Thoracic aorta endothelial cell (primary cell): ENCODE measurements around a stretch of chr7.

DNA sequence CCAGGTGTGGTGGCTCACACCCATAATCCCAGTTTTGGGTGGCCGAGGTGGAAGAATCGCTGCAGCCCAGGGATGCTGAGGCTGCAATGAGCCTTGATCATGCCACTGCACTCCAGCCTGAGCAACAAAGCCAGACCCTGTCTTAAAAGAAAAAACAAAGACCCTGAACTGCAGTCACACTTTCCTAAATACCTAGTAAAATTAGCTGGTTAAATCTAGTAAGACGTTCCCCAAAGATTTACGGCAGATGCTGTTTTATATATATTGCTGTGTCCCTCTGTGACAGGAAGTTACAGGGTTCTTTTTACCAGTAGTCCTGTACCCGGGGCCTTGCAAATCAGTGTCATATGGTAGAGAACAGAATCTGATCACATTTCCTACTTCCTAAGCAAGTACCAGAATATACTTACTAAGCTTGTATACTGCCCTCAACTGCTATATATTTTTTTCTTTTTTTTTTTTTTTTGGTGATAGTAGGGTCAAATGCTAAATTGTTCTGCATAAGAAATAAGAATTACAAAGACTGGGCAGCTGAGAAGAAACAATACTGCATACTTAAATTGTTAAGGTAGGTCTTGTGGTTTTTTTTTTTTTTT is 27.4 kb upstream of the KMT2E start:
- CAGE, long polyA plus RNA = no peak

DNA sequence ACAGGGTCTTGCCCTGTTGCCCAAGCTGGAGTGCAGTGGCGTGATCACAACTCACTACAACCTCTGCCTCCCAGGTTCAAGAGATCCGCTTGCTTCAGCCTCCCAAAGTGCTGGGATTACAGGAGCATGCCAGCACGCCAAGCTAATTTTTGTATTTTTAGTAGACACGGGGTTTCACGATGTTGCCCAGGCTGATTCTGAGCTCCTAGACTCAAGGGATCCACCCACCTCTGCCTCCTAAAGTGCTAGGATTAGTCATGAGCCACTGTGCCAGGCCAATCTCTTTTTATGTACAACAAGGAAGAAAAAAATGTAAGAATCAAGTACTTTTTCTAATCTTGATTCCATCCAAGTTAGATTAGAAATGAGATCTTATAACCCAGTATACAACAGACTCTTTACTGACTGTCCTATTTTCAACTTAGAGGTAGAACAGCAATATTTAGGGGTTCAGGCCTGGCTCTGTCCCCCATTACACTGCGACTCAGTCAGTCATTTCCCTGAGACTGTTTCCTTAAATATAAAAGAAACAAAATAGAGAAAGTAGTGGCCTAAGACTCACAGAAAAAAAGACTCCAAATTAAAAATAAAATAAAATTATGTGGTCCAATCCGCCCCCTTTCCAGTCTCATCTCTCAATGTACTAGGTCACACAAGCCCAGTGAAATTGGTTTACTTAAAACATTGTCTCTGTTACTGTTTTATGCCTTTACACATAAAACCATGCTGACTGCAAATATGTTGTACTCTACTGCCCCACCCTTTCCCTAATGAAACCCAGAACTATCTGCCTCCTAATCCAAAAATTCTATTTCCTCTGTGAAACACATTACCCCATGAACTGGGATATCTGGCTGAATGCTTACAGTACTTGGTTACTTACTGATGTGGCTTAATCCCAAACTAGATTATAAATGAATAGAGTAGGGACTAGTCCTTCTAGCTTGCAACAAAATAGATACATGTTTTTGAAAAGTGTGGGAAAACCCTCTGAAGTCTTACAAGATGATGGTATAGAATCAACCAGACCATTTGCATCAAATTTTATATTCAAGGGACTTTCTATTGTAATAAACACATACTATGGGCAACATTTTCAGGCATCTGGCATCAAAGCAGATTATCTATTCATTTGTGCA is 10.3 kb upstream of the KMT2E start:
- CAGE, long polyA plus RNA = no peak

GRCh38 chr7:105074484-105075070 is 60.6 kb downstream of the KMT2E start:
- CAGE, long polyA plus RNA = no peak

DNA sequence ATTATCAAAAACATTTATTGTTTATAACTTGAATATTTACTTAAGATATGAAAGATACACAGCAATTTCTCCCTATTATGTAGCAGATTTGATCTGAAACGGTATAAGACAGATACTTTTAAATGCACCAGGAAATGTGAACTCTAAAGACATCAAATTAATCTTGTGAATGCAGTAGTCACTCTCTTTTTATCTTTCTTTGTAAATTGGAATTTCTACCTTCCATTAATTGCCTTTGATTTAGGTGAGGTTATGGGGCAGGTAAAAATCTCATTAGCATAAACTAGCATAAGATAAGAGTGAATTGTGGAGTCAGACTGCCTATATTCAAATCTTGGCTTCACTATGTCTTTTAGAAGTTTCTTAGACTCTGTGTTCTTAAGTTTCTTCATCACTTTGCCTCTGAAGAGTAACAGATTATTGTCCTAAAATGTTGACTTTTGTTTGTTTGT is 64.1 kb downstream of the KMT2E start:
- CAGE, long polyA plus RNA = no peak

- CAGE, long polyA plus RNA = no peak
These were observed 131.5 kb downstream of the SRPK2 start for GRCh38 chr7:105257256-105257667.

- CAGE, long polyA plus RNA = no peak
These were observed 99.3 kb upstream of the EFCAB10 start for GRCh38 chr7:105680511-105681122.

DNA sequence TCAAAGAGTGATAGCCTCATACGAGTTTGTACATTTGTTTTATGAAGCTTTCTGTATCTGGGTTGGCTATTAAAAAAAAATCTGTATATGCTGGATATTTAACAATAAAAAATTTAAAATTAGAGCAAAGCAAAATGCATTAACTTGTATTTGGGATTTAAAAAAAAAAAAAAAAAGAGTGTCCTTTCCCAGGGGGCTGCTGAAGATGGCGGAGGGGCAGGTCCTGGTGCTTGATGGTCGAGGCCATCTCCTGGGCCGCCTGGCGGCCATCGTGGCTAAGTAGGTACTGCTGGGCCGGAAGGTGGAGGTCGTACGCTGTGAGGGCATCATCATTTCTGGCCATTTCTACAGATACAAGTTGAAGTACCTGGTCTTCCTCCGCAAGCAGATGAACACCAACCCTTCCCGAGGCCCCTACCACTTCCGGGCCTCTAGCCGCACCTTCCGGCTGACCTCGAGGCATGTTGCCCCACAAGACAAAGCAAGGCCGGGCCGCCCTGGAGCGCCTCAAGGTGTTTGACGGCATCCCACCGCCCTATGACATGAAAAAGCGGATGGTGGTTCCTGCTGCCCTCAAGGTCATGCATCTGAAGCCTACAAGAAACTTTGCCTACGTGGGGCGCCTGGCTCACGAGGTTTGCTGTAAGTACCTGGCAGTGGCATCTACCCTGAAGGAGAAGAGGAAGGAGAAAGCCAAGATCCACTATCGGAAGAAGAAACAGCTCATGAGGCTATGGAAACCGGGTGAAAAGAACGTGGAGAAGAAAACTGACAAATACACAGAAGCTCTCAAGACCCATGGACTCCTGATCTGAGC is 56.9 kb downstream of the ATXN7L1 start:
- CAGE, long polyA plus RNA = no peak

DNA sequence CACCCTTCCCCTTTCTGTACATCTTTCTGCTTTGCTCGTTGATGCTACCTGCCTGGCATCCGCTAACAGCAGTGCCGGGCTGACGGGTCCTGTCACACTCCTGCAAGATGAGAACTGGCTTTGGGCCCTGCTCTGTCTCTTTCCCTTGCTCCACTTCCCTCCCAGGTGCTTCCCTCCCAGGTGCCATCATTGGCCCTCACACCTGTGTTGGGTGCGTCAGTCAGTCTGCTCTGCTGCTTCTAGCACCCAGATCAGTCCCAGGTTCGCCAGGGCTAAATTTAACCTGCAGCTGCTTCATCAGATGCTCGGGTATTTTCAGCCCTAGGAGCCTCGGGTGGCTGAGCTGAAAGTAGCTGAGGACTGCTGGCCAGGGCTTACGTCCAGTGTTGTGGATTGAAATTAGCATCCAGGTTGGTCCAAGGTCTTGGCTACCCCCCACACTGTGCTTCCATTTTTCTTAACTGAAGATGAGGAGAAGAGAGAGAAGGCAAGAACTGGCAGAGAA is 65.6 kb upstream of the SYPL1 start:
- CAGE, long polyA plus RNA = no peak

DNA sequence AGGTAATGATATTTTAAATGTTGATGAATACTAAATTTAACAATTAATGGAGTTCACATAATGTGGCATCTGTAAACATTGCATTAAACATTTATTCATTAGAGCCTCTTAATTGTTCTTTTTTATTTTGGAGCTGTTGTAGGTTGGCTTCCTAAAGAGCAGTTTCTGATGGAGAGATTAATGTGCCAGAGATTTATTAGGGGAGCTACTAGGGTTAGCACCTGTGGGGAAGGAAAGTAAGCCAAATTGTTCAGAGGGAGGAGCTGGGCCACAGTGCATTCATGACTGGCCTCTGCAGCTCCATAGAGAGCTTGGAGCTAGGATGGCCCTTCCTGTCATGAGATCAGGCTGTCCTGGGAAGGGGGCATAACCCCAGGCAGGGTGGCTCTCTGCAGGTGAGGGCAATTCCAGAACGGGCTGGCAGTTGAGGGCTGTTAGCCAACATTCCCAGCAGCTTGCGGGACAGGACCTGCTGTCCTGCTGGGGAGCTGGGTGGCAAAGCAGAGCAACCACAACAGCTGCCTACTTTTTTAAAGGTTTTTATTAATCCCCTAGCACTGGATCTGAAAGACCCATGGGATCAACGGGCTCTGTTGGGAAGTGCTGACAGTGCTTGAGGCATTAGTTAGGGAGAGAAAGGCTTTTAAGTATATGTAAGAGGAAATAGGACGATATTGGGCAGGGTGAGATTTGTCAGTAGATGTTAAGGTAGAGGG is 78.0 kb downstream of the NAMPT start:
- CAGE, long polyA plus RNA = no peak

DNA sequence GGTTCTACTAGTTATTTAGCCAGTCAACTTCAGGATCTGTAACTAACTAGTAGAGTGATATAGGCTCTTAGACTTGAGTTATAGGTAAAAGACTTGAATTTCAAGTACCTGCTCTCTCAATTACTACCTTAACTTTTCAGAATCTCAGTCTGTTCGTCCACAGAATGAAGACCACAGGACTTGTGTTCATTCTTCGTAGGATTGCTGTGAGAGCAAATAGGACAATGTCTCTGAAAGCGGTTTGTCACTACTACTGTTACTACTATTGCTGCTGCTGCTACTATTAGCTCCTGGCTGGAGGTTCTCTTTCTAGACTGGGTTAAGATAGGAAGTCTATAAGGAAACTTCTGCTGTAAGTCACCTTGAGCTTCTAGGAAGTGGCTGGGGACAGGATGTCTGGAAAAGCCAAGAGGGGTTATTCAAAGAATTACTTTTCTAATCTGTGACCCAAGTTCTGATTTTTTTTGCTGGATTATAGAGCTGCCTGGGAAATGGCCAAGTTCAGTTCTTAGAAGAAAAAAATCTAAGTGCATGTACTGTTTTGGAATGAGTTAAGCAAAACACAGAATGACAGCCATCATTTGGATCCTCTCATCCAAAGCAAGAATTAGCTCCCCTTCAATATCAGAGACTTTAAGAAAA is 62.3 kb downstream of the NAMPT start:
- CAGE, long polyA plus RNA = no peak

DNA sequence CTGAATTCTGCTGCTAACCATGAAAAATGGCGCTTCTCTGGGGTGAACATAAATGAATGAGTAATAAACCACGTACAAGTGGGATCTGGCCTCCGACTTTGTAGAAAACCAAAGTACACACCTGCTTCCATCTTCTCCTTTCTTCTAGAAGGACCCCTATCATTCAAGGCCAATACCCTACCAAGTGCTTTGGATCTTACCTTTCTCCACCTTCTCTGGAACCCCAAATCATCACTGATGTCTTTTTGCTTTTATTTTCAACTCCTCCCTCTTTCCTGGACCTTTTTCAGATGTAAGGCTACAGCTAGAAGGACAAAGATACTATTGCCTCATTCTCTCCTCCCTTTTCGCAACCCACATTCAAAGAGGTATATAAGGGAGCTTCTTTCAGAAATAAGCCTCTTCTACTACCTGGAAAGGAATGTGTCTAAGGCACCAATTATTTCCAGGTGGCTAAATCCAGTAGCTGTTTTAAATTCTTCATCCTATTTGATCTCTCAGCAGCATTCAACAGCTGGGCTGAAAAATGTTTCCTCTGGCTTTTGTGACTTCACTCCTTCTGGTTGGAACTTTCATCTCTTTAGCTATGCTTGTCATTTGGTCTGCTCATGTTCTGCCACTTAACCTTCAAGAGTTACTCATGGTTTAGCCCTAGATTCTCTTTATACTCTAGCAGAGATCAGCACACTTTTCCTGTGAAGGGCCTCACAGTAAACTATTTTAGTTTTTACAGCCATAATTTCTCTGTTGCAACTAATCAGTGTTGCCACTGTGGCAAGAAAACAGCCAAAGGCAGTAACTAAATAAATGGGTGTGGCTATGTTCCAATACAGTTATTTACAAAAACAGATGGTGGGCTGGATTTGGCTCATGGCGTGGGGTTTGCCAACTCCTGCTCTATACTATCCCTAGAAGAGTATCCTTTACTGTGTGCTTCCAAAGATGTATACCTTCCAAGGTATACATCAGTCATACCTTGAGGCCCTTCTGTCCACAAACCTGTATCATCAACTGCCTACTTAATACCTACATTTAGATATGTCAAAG is 37.4 kb downstream of the NAMPT start:
- CAGE, long polyA plus RNA = no peak

DNA sequence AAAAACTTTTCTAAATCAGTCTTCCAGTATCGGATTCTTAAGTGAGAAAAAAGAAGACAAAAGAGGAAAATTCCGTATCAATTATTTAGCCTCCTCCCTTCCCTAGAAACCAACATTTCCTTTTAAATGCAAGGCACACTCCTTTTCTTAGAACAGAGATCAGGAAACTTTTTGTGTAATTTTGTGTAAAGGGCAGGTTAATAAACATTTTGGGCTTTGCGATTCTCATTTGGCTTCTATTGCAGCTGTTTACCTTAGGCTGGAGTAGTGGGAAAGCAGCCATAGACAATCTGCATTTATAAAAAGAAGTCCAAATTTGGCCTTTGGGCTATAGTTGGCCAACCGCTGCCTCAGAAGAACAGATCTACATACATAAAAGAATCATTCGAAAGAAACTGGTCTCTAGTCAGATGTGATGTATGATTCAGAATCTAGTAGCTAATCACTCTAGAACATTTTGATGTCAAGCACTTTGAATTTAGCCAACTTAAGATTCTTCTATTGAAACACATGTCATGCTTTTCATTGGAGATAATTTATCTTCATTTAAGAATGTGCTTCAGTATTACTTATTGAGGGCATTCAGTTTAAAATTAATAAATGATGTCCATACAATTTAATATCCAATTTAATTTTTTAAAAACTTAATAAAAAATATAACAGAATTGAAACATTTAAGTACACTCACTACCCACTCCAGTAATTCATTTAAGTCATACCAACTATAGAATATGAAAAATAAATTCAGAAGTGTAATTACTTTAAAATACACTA is 35.2 kb downstream of the NAMPT start:
- CAGE, long polyA plus RNA = no peak

- CAGE, long polyA plus RNA = no peak
These were observed 26.9 kb downstream of the NAMPT start for GRCh38 chr7:106257448-106258692.

DNA sequence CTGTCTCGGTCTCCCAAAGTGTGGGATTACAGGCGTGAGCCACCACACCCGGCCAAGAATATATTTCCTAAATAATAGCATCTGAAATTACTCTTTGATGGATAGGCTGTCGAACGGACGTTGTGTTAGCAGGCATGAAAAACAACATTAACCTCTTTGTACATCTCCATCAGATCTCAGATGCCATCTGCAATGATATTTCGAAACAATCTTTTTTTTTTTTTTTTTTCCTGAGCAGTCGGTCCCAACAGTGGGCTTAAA is 25.2 kb downstream of the NAMPT start:
- CAGE, long polyA plus RNA = no peak

- CAGE, long polyA plus RNA = no peak
These were observed 5.0 kb downstream of the NAMPT start for GRCh38 chr7:106279761-106280178.

DNA sequence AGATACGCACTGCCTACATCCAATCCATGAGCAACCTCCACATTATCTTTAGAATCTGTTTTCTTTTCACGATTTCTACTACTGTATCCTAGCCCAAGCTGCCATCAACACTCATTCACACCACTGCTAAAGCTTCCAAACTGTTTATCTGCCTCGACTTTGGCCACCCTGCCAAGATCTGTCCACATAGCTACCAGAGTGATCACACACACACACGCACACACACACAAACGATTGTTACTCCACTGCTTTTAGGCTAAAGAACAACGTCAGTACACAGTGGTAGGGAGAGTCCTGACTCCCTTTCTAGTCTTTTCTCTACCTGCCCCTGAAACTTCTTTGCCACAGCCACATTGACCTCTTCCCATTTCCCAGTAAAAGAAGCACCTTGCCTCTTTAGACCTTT is 142.0 kb downstream of the CCDC71L start:
- CAGE, long polyA plus RNA = no peak

- CAGE, long polyA plus RNA = no peak
These were observed 95.1 kb upstream of the PIK3CG start for GRCh38 chr7:106770034-106770359.

DNA sequence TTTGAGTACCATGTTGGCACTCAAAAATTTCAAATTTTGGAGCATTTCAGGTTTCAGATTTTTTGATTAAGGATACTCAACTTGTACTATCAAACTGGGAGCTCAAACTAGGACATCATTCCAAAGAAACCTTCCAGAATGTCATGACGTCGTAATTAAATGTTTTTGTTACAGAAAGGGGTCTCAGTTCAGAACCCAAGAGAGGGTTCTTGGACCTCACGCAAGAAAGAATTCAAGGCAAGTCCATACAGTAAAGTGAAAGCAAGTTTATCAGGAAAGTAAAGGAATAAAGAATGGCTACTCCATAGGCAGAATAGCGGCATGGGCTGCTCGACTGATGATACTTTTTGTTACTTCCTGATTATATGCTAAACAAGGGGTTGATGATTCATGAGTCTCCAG is 90.6 kb upstream of the PIK3CG start:
- CAGE, long polyA plus RNA = no peak

- CAGE, long polyA plus RNA = no peak
These were observed 3.1 kb downstream of the PIK3CG start for GRCh38 chr7:106867749-106868949.

DNA sequence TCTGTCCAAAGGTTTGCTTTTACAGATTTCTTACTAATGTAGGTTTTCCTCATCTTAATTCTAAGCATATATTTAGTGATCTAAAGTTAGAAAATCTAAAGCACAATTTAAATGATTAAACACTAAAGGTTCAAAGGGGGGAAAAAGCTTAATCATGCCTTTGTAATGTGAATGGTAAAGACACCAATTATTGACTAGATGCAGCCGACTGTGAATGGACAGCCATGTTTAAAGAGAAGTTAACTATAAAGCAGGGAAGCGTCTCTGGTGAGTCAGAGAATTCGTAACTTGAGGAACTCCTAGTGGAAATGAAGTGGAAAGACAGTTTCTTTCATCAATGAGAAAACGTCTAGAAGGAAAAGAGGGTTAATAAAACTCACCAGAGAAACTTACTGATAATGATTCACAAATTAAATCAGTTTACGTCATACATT is 1.2 kb upstream of the HBP1 start:
- CAGE, long polyA plus RNA = no peak